Cardiac atrium fibroblast (primary cell): ENCODE measurements around the genes TP53TG3 and DNAJA2.

- RAMPAGE, long total RNA: no peak
Observed at GRCh38 chr16:32676128-32676323, at the start of gene TP53TG3. Gene TP53TG3 (minus strand): TSS chr16:32676165.

- RAMPAGE, long total RNA: no peak
Observed at GRCh38 chr16:34956056-34956404, 1496.6 kb downstream of the TP53TG3F start.

GRCh38 chr16:46743256-46743971, 4.7 kb downstream of the MYLK3 start:
- RAMPAGE, long total RNA: no peak

DNA sequence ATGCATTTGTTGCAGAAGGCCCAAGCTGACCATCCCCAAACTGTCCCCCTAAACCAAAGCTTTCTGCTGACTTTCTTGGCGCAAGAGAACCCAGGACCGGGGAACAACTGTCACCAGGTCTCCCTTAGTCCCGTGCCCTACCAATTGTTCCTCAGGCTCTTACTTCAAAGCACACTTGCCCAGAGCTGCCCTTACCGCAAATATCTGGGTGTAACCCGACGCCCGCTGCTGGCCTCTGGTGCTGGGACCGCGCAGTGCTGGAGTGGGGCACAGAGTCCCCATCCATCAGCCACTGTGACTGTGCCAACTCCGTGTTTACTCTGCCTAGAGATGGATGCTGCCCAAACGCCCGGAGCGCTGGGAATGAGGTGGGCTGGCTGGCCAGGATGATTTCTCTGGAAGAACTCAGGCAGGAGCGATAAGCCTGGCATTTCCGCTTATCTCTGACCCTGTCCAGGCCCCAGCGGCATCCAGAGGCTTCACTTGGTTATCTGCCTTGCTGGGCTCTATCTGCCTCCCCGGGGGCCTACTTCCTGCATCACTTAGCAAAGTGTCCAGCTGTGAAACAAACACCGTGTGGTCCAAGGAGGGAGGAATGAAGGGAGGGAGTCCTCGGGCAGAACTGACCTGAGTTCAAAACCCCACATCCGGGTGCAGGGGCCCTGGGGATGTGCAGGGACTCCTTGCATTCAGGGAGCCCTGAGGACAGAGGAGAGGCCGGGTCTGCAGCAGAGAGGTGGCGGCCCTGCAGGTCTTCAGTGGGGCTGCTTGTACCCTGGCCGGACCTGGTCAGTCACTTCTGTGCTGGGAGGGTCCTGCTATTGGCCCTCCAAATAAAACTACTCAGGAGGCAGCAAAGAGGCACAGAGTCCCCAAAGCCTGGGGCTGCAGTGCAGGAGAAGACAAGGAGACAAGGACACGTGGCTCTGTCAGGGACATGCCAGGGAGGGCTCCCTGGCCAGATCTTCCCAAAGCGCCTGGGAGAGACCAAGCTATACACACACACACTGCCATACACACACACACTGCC, 9.4 kb upstream of the MYLK3 start:
- RAMPAGE, long total RNA: no peak

DNA sequence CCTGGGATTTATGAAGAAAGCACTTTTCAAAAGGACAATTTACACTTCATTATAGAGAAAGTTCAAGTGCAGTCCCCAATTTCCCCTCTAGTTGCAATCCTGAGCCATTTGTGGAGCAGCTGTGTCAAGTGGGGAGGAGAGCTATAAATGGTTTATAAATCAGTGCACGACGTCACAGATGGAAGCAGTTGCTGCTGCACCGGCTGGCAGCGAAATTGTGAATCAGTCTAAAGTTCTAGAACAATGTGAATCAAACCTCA, 26.6 kb upstream of the C16orf87 start:
- RAMPAGE, long total RNA: no peak

DNA sequence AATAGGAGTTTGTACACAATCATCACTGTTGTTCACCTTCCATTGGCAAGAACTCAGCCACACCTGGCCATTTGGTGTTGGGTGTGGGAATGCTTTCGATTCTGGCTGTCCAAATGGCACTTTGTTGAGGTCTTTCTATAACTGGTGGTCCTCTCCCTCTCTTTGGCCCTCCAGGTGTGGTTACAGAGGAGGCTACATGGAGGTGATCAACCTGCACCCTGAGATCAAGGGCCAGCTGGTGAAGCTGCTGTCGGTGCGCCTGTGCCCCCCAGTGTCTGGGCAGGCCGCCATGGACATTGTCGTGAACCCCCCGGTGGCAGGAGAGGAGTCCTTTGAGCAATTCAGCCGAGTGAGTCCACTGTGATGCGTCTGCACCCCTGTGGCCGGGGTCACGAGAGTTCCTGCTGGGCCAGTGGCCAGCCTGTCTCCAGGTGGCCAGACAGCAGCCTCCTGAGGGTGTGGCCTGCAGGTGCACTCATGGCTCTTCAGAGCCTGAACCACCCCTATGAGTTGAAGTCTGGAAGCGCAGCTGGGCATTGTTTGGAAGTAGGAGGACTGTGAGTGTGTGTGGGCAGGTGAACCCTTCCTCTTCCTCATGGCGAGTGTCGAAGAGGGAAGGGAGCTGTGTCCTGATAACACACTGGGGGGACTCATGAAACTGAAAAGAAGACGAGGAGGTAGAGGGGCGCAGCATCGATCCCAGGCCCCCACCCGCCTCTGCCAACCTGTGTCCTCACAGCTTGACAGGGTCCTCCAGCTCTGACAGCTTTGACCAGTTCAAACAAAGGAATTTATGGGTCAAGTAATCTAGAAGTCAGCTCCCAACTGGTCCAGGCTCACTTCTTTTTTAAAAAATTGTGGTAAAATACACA, 38.1 kb downstream of the GPT2 start:
- RAMPAGE, long total RNA: no peak

GRCh38 chr16:46954615-46955028, 18.9 kb downstream of the DNAJA2 start:
- RAMPAGE, long total RNA: no peak

GRCh38 chr16:46971942-46972482, 1.5 kb downstream of the DNAJA2 start:
- RAMPAGE, long total RNA: no peak

GRCh38 chr16:46973525-46974158, at the start of gene DNAJA2:
Gene DNAJA2 (minus strand): TSS chr16:46973674.
- RAMPAGE, long total RNA: start-site peak on the minus strand at chr16:46973636-46973685, 739 and 86 reads in 2 replicates

- RAMPAGE, long total RNA: no peak
Observed at GRCh38 chr16:47141581-47142200, 2.1 kb downstream of the NETO2 start.

- RAMPAGE, long total RNA: no peak
Observed at GRCh38 chr16:47289622-47290273, 146.0 kb upstream of the NETO2 start.

DNA sequence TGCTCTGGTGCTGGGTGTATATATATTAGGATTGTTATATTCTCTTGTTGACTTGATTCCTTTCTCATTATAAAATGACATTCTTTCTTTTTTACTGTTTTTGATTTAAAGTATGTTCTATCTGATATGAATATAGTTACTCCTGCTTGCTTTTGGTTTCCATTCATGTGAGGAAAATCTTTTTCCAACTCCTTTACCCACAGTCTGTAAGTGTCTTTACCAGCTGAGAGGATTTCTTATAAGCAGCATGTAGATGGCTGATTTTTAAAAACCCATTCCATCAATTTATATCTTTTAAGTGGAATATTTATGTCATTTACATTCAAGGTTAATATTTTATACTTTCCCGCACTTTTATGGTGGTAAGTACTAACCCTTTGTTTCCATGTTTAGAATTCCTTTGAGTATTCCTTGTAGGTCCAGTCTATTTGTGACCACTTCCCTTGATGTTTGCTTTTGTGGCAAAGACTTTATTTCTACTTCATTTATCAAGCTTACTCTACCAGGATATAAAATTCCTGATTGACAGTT, 153.4 kb upstream of the NETO2 start:
- RAMPAGE, long total RNA: no peak

DNA sequence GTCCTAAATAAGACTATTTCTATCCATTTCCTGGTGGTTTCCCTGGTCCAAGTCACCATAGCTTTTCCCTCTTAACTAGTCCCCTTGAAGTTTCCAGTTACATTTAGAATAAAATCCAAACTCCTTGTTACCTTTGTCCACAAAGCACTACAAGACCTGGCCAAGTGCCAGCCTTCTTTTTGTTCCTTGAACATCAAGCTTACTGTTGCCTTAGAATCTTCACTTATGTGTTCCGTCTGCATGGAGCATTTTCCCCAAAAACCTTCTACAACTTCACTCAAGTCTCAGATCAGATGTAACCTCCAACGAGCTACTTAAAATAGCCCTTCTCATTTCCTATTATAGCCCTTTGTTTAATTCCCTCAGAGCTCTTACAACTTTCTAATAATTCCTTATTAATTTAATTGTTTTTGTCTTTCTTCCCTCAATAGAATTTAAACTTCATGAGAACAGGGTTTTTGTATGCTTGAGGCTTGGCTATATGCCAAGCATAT, 101.3 kb downstream of the ITFG1 start:
- RAMPAGE, long total RNA: no peak

- RAMPAGE, long total RNA: no peak
Observed at GRCh38 chr16:48116570-48116892, 39.3 kb downstream of the ABCC12 start.

DNA sequence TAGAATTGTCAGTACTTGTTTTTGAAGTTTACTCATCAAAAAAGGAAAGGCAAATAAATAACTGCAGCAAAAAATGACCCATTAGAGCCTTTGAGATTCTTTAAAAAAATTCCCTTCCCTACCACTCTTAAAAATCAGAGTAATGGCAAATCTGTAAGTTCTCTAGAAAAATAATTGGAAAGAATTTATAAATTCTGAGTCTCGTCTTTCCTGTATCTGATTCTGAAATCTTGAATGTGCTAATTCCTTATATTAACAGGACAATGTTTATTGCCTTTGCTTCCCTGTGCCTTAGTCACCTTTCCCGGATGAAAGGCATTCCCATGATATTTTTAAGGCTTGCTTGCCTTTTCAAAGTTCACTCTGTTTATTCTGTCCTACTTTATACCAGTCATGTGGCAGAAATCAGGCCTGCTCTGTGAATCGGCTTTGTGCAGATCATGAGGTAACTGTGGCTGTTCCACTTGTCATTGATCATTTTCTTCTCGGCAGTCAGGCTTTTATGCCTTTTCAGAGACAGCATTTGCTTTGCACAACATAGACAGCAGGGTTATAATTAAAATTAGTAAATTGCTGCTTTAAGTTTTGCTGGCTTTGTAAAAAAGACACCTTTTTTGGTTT, 28.7 kb upstream of the ABCC11 start:
- RAMPAGE, long total RNA: no peak

- RAMPAGE, long total RNA: no peak
Observed at GRCh38 chr16:48277132-48277694, 29.9 kb upstream of the ABCC11 start.

GRCh38 chr16:48318657-48318926, 66.6 kb downstream of the SIAH1 start:
- RAMPAGE, long total RNA: no peak

DNA sequence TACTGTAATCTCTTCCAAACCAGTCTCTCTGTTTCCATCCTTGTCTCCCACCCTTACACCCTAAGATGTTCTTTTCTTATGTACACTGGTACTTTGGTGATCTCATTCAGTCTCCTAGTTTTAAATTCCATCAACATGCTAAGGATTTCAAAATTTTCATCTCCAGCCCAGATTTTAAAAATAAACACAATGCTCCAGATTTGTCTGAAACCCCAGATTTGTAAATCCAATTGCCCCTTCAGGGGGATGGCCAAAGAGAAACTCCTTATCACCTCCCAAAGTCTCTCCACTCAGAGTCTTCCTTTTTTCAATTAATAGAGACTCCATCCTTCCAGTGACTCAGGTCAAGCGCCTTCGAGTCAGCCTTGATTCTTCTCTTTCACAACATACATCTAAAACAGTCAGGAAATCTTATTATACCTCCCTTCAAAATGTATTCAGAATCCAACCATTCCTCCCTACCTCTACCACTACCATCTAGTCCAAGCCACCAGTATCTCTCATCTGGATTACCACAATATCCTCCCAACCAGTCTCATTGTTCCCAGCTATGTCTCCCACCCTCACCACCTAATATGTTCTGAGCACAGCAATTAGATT, 12.0 kb downstream of the SIAH1 start:
- RAMPAGE, long total RNA: no peak

GRCh38 chr16:48561535-48562200, 48.3 kb downstream of the N4BP1 start:
- RAMPAGE, long total RNA: no peak

GRCh38 chr16:48605414-48606534, 4.2 kb downstream of the N4BP1 start:
- RAMPAGE, long total RNA: no peak